Trachea (tissue), 1 donor: ENCODE data around the gene UQCC6.

GRCh38 chr12:101618213-101618734, 23.5 kb downstream of the MYBPC1 start:
- PRO-cap: no peak

DNA sequence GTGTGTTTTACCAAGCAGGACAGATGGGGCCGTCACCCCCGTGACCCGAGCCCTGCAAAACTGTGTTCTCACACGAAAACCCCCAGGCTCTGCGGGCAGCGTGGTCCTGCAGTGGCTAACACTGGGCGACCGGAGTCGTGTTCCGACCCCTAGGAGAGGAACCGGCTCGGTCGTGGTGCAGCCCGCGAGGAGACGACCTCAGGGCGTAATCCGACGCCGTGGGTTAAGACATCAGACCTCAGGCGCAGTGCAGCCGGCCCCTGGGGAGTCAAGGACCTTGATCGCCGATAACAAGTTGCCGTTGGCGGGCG, 248 bp upstream of the CHPT1 start:
- PRO-cap: no peak

DNA sequence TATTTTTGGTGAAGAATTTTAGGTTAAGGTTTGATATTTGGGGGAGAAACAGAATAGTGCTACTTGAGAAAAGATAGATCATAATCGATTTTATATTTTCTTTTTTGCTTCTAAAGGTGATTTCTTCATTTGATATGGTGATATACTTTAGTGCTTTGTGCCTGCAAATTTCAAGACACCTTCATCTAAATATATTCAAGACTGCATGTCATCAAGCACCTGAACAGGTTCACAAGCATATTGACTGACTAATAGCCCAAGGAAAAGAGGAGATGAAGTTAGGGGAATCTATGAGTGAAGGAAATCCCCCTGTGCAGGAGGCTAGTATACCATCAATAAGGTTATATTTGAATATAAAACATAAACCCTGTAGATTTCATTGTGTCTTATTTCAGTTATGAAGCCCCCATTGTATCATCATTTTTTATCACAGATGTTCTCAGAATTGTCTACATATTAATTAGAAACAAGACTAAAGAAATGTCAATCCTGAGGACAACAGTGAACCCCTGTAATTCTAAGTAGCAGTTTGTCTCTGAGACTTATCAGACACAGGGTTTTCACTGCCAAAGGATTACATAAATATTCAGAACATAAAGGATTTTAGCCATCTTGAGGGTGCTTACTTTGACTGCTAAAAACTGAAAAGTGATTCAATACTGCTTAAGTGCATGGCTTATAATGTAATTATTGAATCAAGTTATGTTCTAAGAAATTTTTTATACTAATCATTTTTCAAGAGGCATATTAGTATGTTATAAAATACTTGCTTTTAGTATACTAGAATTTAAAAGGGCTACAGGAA, 12.9 kb downstream of the SYCP3 start:
- PRO-cap: no peak

- PRO-cap: no peak
Observed at GRCh38 chr12:101744038-101744706, 4.9 kb upstream of the SYCP3 start.

- PRO-cap: no peak
Observed at GRCh38 chr12:101771937-101772240, 32.6 kb upstream of the SYCP3 start.

- PRO-cap: no peak
Observed at GRCh38 chr12:101878260-101878615, 858 bp downstream of the DRAM1 start.

DNA sequence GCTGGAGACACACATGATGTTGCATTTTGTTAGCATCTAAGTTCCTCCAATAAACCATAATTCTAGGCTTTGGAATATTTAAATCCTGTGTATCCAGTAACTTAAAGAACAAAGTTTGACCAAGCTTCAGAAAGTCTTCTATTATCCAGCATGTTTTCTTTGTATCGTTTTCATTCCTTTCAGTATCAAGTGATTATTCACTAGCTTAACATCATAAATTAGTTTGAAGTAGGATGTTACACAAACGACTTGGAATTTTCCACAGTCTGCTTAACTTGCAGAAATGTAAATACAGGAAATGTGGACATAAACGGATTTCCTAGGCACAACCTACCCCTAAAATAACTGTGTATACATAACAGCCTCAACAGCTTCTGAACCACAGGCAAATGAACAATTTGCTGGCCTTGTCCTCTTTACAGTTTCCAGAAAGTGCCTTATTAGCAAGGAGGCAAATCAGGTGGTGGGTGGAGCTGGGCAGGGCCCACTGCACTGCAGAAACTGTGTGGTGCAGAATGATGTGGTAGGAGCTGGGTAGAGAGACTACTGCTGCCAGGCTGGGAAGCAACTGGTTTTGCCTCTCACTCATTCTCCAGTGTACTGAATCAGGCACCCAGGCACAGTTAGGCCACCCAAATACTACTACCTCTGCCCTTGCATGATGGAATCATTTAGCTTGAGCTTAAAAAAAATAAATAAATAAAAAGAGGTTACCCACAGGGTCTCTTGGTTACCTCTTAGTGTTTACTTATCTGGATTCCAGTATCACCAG, 14.1 kb downstream of the DRAM1 start:
- PRO-cap: no peak

DNA sequence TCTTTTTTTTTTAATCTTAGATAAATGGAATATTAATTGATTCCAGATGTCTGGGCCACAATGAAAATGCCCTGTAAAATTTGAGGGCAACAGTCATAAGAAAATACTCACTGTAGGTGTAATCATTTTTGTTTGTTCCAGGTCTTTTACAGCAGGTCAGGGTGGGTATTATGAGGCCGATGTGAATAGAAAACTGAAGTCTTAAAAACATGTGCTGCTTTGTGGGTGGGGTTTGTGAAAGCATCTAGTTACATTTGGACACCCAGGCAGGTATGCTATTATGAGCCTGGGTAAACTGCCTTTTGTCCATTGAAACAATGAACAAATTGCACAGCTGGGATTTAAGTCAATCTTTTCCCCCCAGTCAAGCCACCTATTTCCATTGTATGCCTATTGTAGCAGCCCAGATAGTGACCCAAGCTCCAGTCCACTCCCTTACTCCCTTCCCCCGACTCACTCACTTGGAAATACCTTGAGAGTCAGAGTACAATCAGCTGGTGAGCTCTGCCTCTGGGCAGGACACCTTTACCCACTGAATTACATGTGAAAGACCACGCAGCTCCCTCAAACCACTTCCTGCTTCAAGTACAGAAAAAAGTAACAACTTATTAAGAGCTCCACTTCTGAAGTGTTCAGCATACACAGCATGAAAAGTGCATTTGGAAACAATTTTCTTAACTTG, 1.8 kb downstream of the IGF1 start:
- PRO-cap: no peak

GRCh38 chr12:103434659-103435077, 61.1 kb downstream of the C12orf42 start:
- PRO-cap: no peak

GRCh38 chr12:103848312-103848598, 7.2 kb upstream of the NT5DC3 start:
- PRO-cap: no peak

DNA sequence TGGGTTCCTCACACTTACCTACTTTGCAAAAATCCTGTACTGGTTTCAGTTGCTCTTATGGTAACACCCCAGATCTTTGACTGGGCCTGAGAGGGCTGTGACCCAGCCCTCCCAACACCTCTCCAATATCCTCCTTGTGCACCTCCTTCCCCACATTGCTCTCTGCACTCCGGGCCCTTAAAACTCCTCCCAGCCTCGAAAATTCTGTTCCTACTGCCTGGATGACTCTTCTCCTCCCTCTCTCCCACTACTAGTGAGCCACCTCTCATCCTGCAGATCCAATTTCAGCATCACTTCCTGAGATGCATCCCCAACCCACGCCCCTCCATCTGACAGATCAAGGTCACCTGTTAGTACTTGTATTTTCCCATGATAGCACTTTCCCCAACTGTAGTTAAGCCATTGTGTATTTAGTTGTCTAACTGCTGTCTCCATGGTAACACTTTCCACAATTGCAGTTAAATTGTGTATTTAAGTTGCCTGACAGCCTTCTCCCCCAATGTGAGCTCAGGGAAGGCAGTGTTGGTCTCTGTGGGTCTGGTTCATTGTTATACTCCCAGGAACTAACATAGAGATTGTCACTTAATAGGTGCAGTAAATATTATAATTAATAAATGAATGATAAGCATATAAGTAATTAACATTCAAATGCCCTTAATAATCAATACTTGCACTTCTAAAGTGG, 11.6 kb upstream of the NT5DC3 start:
- PRO-cap: no peak

GRCh38 chr12:103956841-103957712, at the start of gene UQCC6:
Gene UQCC6 (minus strand): TSS chr12:103957215.
- PRO-cap: bidirectional peak, plus-strand start at chr12:103957559, minus-strand start at chr12:103957215

- PRO-cap: no peak
Observed at GRCh38 chr12:103960247-103960677, 3.2 kb upstream of the UQCC6 start.

DNA sequence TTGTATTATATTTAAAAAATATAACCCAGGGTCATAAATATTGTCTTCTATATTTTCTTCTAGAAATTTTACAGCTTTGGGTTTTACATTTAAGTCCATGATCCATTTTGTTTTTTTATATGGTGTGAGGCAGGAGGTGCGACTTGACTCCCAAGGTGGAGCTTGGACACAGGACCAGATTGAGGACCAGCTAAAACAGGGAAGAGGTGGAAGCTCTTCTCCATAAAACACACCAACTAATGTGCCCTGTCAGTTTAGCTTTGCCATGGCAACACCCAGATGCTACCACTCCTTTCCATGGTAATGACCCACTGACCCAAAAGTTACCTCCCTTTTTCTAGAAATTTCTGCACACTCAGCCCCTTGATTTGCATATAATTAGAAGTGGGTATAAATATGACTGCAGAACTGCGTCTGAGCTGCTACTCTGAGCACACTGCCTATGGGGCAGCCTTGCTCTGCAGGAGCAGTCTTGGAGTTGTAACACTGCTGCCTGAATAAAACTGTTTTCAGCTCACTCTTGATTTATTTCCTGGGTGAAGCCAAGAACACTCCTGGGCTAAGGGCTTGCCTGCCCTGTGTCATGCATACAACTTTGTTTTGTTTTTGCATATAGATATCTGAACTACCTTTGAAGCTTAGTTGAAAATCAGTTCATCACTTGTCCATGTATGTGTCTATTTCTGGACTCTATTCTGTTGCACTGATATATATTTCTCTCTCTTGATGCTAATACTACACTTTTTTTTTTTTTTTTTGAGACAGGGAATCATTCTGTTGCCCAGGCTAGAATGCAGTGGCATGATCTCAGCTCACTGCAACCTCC, 3.1 kb upstream of the TDG start:
- PRO-cap: no peak

DNA sequence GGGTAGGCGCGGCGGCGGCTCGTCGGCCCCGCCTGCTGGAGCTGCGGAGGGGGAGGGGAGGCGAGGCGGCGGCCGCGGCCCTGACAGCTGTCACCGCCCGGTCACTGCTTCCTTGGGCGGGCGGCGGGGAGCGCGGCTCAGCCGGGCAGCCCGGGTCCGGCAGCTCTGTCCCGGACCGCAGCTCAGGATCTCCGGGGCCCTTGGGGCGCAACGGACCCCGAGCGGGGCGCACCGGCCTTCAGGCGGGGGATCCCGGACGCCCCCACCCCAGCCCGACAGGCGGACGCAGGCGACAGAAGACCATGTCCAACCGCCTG, 349 bp downstream of the HCFC2 start:
- PRO-cap: unidirectional peak, plus-strand start at position 112 of the sequence

GRCh38 chr12:104132644-104133102, 5.3 kb downstream of the NFYB start:
- PRO-cap: no peak

- PRO-cap: bidirectional peak, plus-strand start at chr12:104288929, minus-strand start at chr12:104288781
Observed at GRCh38 chr12:104288401-104289329, 14.9 kb upstream of the EID3 start.

- PRO-cap: no peak
Observed at GRCh38 chr12:104292769-104293947, 10.4 kb upstream of the EID3 start.

DNA sequence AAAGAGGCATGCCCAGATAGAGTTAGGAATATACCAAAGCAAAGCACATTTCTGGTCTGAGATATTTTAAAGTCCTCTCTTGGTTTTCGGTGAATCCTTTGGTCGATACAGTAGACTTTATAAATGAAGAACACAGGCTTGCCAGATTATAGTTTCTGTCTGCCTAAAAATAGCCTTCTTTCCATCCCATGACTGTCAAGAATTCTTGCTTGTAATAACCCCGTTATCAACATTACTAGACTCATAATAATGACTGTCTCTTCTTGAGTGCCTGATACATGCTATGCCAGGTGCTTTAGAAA, 30.1 kb downstream of the CHST11 start:
- PRO-cap: no peak

DNA sequence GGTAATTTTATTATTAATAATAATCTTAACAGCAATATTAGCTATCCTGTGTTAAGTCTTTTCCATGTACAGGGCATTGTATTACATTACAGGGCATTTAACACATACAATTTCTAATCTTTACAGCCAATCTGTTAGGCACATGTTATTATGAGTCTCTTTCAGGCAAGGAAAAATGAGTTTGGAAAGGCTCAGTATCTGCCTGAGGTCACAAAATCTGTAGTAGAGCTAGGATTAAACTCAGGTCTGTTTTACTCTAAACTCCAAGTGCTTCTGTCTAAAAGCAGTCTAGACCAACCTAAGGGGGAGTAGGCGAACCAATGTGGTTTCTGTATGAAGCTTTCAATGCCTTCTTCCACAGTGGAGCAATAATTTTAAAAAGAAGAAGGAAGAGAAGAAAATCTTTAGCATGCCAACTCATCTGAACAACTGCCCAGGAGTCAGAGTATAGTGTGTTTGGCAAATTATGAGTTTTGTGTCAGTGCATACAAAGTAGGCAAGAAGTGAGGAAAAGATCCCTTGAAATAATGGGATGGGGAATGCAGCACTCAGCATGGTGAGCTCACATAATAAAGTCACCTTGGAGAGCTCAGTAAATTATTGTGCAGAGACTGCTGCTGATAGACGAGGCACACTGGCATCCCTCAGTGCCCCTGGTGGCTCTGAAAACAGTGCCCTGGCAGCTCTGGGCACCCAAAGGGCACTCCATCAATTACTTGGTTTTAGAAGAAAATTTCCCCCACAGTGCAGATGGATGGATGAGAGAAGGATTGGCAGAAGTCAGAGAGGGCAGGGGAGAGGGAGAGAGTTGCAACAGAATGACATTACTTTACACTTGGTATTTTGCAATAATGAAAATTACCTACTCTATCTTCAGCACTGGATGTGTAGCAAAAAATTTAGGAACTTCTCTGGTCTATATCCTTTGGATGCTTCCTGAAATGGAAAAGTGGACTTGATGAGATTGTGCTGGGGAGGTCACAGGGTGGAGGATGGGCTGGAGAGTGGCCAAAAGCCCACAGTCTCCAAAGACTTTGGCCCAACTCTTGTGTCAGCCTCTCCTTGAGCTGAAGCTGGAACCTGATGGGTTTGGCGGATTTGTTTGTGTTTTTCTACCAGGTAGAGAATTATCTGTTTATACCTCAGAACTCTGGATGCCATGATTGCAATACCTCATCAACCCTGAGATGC, 192.9 kb downstream of the CHST11 start:
- PRO-cap: no peak